Caco-2 (cell line): ENCODE measurements around the genes H4C13, OR2B2 and ZSCAN23.

DNA sequence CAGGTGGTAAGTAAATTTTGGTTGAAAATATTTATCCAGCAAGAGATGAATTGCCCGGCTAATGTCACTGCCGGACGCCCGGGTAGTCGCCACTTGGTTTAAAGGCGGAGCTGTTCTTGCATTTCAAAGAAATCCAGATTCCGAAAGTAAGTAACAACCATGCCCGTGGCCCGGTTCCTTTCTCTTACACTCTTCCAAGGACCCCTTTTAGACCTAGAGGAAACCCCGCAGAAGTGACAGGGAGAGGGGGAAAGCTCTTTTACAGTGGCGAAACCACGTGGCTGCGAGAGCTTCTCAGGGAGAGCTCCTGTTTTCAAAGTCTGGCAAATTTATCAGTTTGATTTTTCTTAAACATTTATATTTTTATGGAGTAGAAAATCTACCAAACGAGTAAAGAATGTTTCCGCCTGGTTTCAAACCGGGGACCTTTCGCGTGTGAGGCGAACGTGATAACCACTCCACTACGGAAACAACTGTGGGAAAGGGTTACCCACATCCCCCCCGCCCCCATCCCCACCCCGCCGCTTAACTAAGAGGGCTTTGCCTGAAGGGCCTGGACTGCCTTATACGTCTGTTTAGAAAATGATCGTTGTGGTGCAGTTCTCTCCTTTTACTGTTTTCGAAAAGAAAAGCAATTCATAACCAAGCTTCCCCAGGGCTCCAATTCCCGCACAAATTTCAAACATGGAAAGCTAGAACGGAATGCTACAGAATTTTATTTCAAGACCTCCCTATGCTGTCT lies 41.6 kb upstream of the PRSS16 start:
- PRO-cap = no peak
- RRBS = 85% methylated on average over 6 of the region's 29 CpGs

DNA sequence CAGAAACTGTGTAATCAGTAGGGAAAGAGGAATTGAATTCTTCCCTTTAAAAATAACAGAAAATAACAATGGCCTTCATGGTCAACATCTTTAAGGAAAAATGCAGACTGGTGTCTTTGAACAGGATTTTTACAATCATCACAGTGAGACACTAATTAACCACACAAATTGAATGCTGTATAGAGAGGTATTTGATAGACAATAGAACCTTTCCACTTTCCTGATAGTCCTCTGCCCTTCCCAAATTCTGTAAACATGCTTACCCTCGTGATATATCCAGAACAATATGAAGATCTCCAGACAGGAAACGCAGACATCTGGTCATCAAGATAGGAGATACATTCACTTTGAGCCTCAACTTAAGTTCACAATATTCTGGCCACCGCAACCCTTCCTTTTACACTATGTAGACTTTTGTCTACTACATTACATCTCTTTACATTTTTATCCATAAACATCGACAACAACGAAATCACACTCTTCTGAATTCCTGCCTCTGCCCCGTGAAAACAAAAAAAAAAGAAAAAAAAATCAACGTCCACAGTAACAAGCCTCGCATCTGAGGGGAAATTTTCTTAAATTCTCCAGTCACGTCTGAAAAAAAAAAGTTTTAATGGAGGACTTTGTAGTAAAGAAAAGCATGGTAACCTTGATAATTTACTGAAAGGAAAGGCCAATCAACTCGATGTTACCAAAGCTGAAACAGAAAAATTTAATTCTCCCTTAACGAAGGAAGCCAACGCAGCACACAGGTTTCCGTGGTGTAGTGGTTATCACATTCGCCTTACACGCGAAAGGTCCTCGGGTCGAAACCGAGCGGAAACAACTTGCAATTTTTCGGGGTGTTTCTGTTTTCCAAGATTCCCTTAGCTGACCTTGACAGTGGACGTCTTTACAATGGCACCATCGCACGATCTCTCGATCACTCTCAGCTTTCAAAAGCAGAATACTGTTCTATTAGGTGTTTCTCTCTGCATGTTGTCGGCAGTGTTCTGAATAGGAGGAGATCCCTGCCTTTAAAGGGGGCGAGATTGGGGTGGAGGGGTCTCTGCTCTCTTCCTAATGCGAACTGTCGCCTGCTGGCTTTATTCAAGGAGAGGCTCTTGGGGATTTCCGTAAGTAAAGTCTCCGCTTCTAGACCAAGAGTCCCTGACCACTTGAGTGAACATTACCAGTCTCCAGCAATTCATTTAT lies 21.8 kb downstream of the POM121L2 start:
- PRO-cap = no peak
- RRBS = no CpG with 5 or more reads among the region's 31 CpGs

GRCh38 chr6:27333179-27333432 lies 21.0 kb upstream of the POM121L2 start:
- PRO-cap = bidirectional peak, plus-strand start at chr6:27333356, minus-strand start at chr6:27333060
- RRBS = no CpG with 5 or more reads among the region's 13 CpGs

DNA sequence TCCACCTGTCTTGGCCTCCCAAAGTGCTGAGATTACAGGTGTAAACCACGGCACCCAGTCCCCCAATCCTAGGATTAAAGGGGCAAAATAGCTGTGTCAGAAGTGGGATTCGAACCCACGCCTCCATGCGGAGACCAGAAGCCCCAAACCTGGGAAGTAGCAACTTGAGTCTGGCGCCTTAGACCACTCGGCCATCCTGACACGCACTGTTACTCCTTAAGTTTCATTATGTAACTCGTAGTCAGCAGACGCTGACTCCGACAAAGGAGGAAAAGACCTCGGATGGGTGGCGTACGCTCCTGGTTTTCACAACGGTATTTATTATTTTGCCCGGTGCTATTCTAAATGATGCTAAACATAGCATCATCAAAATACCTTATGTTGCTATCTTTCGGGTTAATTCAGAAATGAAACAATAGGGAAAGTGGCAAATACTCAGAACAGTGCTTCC lies 129.6 kb upstream of the ZNF184 start:
- PRO-cap = unidirectional peak, minus-strand start at position 205 of the sequence
- RRBS = no CpG with 5 or more reads among the region's 16 CpGs

- PRO-cap = no peak
- RRBS = no CpG with 5 or more reads among the region's 2 CpGs
Observed at GRCh38 chr6:27778905-27779177, 28.9 kb downstream of the H2BC13 start.

- PRO-cap = no peak
- RRBS = no CpG with 5 or more reads among the region's 2 CpGs
Observed at GRCh38 chr6:27836491-27836701, 1.8 kb downstream of the H2AC15 start.

- PRO-cap = no peak
- RRBS = no CpG with 5 or more reads among the region's 15 CpGs
Observed at GRCh38 chr6:27839433-27840411, 1.4 kb downstream of the H2BC15 start.

DNA sequence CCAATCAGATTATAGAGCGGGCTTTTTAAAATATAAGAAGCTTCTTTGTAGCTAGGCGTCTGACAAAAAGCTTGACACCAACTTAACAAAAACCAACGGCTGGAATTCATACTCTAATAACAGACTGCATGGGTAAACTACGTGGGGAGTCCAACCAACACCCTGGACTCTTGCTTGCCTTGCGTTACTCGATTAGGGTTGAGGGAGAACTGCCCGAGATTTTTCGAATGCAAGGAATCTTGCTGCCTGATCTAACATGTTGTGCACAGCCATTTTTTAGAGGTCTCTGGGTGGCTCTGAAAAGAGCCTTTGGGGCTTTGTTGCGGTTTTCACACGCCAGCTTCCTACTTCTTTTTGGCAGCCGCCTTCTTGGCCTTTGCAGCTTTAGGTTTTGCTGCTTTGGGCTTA lies 879 bp downstream of the H1-5 start:
- PRO-cap = bidirectional peak, plus-strand start at position 62 of the sequence, minus-strand start outside the sequence; bidirectional peak, plus-strand start at position 116 of the sequence, minus-strand start at position 123 of the sequence
- RRBS = no CpG with 5 or more reads among the region's 11 CpGs

DNA sequence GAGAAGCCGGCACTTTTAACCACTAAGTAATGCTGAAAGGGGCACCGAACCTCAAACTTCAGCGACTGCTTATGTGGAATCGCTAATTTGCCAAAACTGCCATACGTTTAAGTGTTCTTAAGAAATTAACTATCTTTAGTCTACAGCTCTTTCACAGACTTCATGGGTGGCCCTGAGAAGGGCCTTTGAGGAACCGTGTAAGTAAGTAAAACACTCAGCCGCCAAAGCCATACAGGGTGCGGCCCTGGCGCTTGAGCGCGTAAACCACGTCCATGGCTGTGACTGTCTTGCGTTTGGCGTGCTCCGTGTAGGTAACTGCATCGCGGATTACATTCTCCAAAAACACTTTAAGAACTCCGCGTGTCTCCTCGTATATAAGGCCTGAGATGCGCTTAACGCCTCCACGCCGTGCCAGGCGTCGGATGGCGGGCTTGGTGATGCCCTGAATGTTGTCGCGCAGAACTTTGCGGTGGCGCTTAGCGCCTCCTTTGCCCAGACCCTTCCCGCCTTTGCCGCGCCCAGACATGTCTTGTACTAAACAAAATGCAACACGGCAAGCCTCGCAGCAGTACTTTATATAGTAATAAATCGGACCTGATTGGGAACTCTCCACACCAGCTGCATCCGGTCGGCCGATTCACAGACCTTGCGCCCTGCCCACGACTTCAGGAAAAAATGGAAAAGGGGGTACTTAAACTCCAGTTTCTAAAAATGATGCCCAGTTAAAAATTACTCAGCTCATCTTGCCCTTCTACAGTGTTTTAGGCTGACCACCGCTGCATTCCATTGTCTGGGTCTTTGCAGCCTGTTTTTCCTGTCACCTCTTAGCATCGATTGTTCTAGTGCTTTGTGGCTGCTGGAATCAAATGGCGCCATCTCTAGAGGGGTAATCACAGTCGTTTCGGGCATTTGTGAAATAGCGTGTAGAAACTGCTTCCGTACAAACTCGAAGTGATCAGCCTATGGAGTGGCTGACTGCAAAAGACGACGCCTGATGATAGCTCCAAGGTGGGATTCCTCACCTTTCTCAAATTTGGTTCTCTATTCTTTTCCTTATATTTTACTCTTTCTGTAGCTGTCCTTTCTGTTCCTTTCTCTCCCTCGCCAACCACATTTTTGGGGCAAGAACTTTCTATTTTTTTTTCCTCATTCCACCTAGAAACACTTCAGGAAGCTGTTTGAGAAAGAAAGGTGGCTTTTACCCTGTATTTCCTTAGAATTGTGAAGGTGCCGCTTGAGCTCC lies at the start of gene H4C13:
H4C13 (minus strand) TSS at position 550 of the 1,243 bp plus-strand sequence.
- PRO-cap = no peak
- RRBS = no CpG with 5 or more reads among the region's 55 CpGs

DNA sequence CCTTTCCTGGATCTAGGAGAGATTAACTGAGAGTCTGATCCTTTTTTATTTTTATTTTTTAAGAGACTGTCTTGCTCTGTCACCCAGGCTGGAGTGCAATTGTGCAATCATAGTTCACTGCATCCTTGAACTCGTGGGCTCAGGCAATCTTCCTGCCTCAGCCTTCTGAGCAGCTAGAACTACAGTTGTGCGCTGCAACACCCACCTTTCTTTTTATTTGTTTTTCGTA lies 1.4 kb downstream of the H3C12 start:
- PRO-cap = unidirectional peak, plus-strand start at position 150 of the sequence
- RRBS = no CpG with 5 or more reads among the region's 3 CpGs

DNA sequence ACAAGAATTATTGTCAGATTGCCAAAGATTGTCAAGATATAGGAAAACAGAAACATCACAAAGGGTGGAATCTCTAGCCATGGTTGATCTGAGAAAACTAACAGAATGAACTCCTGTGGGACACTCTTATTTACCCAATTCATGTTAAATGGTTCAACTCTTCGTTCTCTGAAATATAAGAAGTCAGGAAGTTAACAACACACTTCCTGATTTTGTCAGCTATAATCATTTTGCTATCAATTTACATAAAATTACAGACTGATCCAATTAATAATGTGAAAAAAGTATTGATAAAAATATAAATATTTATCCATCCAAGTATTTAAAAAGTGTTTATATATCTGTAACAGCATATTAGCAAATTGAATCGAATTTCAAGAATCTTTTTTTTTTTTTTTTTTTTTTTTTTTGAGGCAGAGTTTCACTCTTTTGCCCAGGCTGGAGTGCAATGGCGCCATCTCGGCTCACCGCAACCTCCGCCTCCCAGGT lies at the start of gene OR2B2:
OR2B2 (minus strand) TSS at position 220 of the 489 bp plus-strand sequence.
- PRO-cap = no peak
- RRBS = no CpG with 5 or more reads among the region's 6 CpGs

- PRO-cap = bidirectional peak, plus-strand start at chr6:28104849, minus-strand start at chr6:28104727
- RRBS = no CpG with 5 or more reads among the region's 59 CpGs
Observed at GRCh38 chr6:28104449-28105850, 19.5 kb upstream of the ZSCAN16 start.

GRCh38 chr6:28137246-28138061 lies 4.2 kb upstream of the ZKSCAN8 start:
- PRO-cap = bidirectional peak, plus-strand start at chr6:28137438, minus-strand start at chr6:28137403
- RRBS = no CpG with 5 or more reads among the region's 23 CpGs

DNA sequence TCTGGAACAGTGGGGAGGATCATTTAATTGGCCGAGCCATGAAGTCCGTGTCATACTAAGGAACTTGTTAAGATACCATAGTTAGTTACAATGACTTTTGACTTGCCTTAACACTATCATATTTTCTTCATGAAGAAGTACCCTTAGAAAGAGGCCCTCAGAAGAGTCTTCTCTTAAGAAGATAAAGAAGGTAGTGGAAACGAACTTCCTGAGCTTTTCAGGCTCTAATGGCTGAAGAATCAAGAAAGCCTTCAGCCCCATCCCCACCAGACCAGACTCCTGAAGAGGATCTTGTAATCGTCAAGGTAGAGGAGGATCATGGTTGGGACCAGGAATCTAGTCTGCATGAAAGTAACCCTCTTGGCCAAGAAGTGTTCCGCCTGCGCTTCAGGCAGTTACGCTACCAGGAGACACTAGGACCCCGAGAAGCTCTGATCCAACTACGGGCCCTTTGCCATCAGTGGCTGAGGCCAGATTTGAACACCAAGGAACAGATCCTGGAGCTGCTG lies 6.6 kb downstream of the ZKSCAN8 start:
- PRO-cap = no peak
- RRBS = no CpG with 5 or more reads among the region's 9 CpGs

DNA sequence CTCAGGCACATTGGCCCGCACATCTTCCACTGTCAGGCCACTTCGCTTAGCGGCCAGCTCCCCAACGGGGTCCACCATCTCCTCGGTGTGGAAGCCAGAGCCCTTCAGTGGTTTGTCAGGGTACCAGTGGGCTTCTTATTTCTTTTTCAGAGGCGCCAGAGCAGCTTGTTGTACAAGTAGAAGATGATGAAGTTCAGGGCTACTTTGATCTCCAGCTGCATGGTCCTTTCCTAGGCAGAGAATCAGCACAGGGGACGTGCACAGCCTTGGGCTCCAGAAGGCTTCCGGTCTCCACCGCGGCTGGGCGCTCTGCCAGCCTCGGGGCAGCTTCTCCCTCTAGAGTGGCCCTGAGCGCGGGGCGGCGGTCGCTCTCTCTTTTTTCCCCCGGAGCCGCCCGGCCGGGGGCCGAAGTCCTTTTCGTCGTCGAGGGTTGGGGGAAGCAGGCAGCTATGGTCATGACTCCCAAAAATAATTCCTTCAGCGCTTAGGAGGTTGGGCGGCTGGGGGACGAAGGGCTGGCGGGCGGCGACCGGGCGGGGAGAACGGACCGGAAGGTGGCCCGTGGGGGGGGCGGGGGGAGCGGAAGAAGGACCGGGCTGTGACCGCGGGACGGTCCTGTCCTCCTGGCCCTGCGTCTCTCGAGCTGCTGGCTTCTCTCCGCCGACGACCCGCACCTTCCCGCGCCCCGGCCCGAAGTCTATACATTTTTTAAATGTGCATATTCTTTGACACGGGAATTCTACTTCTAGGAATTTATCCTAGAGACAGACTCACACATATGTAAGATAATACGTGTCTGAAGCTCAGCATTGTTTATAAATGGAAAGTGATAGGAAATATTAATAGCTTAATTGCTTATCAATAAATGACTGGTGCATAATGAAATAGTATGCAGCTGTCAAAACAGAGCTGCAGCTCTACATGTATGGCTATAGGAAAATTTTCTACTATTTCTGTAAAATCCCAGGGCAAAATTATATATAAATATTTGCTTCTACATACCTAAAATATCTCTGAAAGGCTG lies 6.3 kb upstream of the ZSCAN9 start:
- PRO-cap = unidirectional peak, plus-strand start at position 276 of the sequence; bidirectional peak, plus-strand start at position 420 of the sequence, minus-strand start at position 311 of the sequence; bidirectional peak, plus-strand start at position 599 of the sequence, minus-strand start at position 556 of the sequence; unidirectional peak, minus-strand start at position 697 of the sequence
- RRBS = 5% methylated on average over 26 of the region's 54 CpGs

- PRO-cap = no peak
- RRBS = no CpG with 5 or more reads among the region's 1 CpG
Observed at GRCh38 chr6:28252788-28253015, 633 bp upstream of the ZKSCAN4 start.

GRCh38 chr6:28355608-28356513 lies 6.1 kb downstream of the ZKSCAN3 start:
- PRO-cap = unidirectional peak, minus-strand start at chr6:28356286
- RRBS = 11% methylated on average over 7 of the region's 19 CpGs

GRCh38 chr6:28394550-28395088 lies 4.9 kb downstream of the ZSCAN12 start:
- PRO-cap = no peak
- RRBS = no CpG with 5 or more reads among the region's 6 CpGs

DNA sequence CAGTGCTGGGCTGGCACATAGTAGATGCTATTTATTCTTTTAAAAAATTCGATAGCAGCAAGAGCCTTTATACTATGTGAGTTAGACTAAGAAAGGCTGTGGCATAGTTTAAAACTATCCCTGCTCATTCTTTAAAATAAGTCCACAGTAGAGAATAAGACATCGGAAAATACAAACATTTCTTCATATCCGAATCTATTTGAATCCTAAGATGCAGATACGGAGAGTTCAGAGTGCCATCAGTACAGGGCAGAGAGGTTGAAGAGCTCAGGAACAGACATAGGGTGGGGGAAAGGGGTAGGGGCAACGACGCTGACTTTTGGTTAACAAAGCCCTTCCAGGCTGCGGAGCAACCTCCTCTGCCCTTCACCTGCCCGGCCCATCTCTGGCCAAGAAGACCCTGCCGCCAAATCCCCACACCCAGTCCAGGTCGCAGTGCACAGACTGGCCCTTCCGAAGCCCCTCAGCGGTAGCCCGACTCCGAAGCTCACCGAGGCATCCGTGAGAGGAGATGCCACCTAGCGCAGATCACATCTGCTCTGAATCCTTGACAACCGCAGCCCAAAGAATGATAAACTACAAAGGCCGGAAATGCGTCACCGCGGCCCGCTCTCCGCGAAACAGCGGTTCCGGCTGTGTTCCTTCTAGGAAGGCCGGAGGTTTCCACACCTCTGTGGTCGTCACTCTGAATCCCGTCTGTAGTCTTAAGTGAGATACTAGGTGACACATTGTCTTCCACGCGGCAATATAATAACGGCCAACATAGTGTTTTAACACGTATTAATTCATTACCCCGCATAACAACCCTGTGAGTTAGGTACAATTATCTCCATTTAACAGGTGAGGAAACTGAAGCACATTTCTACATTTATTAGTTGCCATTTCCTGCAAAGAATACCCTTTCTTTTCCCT lies at the start of gene ZSCAN23:
ZSCAN23 (minus strand) TSS at position 584 of the 912 bp plus-strand sequence.
- PRO-cap = no peak
- RRBS = 96% methylated on average over 9 of the region's 35 CpGs

GRCh38 chr6:28536807-28538030 lies 11.5 kb downstream of the GPX5 start:
- PRO-cap = no peak
- RRBS = 89% methylated on average over 2 of the region's 43 CpGs